ENCODE data around the genes C2orf78, DGUOK, LBX2 and DOK1.

- PRO-cap = no peak
Measured at GRCh38 chr2:73700935-73701634, 36.1 kb downstream of the TPRKB start.

GRCh38 chr2:73783968-73784483, at the start of gene C2orf78:
C2orf78 (plus strand) TSS chr2:73784183.
- PRO-cap = no peak

DNA sequence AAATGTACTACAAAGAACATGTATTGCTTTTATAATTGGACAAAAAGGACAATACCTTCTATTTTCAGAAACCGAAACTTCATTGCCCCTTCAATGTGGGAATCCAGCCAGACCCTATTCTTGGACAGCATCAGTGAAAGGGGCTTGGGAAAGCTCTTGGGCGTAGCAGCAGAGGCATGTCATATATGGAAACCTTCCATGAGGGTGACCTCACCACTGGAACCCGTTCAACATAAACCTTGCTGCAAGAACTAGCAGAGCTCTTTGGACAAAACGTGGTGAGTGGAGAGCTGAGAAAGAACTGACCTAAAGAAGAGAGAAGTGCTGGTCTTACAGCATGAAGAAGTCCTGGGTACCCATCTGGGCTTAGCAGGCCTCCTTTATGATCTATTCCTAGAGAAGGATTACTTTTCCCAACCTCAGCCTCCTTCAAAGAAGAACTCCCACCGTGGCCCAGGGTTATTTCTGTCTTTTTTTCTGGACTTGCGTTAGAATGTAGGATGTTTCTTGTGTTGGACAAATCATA, 22.7 kb upstream of the ACTG2 start:
- PRO-cap = unidirectional peak, plus-strand start at position 271 of the sequence

DNA sequence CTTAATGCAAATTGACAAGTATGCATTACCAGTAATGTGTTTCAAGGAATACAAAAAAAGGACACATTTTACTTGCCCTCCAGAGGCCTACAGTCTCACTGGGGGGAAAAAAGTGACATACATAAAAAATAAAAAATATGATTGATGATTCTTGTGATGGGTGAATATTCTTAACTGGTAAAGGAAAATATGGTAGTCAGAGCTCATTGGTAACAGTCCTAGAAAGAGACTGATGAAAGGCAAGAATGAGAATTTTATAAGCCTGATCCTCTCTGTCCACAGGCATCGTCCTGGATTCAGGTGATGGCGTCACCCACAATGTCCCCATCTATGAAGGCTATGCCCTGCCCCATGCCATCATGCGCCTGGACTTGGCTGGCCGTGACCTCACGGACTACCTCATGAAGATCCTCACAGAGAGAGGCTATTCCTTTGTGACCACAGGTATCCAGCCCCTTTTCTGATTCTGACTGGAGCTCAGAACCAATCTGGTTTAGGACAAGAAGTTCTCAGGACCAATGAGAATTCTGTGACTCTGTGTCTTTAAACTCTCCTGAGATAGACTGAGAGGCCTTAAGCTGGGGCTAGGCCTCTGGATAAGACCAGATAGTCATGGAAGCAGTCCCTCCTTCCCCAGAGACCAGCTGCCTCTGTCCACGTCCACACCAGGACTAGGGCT, 13.3 kb upstream of the DGUOK start:
- PRO-cap = no peak

- PRO-cap = bidirectional peak, plus-strand start at chr2:73926895, minus-strand start at chr2:73926698
Measured at GRCh38 chr2:73926554-73927587, at the start of gene DGUOK. DGUOK (plus strand) TSS chr2:73926880.

DNA sequence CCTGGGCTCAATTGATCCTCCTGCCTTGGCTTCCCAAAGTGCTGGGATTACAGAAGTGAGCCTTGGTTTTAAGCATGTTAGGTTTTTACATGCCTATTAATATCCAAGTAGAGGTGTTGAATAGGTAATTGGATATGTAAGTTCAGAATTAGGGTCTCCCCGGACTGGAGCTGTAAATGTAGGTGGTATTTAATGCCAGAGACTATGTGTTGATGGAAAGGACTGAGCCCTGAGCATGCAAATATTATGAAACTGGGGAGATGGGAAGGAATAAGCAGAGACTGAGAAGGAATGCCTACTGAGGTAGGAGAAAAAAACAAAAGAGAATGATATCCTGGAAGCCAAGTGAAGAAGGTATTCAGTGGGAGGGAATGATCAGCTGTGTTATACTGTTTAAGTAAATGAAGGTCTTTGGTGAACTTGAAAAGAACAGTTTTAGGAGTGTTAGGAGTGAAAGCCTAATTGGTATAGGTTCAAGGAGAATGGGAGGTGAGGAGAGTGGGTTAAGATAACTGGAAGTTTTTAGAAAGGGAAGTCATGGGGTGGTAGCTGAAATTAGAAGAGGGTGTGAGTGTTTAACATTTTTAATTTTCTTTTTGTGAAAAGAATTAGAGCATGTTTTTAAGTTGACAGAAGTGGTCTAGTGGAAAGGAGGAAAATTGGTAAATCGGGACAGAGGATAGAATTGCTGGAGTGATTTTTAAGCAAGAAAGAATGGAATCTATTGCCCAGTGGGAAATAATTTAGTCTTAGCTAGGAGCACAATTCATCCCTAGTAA, 2.8 kb downstream of the DGUOK start:
- PRO-cap = no peak

- PRO-cap = no peak
Measured at GRCh38 chr2:73935368-73936357, 9.0 kb downstream of the DGUOK start.

DNA sequence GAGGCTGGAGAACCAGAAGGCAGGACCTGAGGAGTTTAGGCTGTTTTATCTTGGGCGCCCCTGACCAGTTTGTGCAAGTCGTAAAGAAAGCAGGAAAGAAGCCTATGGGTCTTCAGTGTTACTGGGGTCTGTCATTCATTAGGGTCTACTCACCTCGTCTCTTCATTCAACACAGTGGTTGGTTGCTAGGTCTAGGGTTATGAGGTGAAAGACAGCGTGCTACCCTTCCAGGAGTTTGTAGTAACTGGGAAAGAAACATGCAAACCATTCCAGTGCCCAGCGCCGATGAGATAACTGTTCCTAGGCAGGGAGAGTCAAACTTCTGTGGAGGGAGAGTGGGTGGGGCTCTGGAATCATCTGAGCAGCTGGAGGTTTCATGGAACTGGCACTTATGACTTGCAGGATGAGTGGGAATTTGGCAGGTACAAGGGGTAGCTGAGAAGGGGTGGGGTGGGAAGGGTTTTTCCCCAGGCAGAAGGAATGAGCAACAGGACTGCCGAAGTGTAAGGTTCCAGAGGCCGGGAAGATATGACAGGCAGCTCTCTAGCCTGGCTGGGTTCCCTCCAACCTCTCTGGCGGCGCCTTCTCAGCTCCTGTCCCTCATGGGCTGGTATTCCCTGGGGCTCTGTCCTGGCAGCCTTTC, 2.7 kb upstream of the TET3 start:
- PRO-cap = no peak

DNA sequence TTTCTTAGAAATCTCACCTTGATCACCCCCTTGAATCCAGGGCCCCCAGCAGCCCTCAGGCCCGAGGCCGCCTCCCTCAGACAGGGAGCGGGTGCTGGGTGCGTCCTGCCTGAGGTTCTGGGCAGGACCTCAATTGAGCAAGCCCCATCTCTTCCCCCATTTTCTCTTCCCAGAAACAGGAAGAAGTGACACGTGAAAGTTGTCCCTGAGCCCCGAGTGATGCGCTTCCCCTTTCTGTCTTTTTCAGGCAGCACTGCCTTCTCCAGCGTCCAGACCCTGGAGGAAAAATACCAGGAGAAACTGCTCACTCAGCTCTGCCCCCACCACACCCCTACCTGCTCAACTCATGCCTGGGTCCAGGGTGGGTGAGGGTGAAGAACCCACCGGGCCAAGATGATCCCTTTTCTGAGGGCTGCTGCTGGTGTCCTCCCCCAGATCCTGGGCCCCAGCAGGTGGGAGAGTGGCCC, 1.1 kb downstream of the TET3 start:
- PRO-cap = unidirectional peak, minus-strand start at position 135 of the sequence

DNA sequence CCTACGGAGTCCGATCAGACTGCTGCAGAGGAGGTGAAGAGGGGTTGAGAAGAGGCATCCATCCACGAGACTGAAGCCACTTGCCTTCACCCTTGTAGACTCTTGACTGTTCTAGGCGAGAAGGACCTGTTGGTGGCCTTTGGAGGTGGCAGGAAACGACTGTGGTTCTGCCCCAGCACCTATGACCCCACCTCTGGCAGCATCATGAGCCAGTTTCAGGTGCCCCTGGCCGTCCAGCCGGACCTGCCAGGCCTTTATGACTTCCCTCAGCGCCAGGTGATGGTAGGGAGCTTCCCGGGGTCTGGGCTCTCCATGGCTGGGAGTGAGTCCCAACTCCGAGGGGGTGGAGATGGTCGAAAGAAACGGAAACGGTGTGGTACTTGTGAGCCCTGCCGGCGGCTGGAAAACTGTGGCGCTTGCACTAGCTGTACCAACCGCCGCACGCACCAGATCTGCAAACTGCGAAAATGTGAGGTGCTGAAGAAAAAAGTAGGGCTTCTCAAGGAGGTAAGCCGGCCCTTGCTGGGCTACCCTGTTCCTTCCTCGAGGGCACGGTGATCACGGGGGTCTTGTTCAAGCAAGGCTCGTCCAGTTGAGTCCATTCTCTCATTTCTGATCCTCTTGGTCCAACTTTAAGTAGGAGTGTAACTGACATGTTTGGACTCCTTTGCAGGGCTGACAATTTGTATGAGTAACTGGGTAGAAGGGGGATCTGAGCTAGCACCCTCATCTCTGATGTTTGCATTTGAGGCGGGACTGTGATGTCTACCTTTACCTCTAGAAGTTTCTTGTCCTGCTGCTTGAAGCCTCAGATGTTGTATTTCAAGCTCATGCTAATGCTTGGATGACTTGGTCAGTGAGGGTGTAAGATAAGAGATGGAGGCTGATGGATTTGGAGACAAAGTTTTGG, 1.7 kb downstream of the TET3 start:
- PRO-cap = no peak

DNA sequence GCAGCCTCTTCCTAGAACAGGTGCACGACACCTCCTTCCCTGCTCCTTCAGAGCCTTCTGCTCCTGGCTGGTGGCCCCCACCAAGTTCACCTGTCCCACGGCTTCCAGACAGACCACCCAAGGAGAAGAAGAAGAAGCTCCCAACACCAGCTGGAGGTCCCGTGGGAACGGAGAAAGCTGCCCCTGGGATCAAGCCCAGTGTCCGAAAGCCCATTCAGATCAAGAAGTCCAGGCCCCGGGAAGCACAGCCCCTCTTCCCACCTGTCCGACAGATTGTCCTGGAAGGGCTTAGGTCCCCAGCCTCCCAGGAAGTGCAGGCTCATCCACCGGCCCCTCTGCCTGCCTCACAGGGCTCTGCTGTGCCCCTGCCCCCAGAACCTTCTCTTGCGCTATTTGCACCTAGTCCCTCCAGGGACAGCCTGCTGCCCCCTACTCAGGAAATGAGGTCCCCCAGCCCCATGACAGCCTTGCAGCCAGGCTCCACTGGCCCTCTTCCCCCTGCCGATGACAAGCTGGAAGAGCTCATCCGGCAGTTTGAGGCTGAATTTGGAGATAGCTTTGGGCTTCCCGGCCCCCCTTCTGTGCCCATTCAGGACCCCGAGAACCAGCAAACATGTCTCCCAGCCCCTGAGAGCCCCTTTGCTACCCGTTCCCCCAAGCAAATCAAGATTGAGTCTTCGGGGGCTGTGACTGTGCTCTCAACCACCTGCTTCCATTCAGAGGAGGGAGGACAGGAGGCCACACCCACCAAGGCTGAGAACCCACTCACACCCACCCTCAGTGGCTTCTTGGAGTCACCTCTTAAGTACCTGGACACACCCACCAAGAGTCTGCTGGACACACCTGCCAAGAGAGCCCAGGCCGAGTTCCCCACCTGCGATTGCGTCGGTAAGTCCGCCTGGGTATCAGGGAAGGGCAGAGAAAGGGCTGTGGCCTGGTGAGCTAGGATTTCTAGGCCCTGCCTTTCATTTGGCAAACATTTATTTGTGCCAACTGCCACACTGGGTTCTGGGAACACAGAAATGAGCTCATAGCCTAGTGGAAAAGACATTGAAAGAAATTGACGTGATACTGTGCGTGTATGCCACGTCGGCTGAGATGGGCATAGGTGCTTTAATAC, 63.2 kb downstream of the TET3 start:
- PRO-cap = no peak

DNA sequence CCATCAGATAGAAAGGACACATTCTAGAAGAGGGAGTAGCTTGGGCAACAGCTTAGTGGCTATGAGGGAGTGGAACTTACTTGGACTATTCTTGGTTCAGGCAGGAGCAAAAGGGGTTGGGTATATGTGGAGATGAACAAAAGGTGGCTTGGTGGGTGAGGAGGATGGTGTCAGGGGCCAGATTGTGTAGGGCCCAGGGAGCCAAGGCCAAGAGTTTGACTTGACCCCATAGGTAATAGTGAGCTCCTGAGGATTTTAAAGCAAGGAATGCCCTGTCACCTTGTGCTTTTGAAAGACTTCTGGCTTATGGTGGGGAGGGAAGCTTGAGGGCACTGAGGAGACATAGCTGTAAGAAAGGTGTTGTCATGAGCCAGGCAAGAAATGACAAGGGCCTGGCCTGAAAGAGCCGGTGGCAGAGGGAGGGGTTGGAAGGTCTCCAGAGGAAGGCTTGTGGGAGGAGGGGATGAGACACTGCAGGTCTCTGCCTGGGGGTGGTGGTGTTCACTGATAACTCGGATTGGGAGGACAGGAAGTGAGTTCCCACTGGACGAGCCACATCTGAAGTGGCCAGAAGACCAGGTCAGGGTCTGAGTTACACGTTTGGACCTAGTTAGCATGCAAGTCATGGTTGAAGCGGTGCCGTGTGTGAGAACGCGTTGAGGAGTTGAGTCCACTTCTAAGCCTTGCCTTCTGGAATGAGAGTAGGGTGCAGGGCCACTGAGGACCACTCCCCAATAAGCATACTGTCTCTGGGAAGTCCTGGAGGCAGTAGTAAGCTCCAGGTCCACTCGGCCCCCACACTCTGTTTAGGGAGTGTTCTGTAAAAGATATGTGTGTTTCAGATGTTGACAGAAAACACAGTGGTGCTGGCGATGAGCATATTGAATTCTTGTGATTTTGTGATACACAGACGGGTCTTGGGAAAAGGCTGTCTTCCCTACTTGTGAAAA, 64.3 kb downstream of the TET3 start:
- PRO-cap = no peak

DNA sequence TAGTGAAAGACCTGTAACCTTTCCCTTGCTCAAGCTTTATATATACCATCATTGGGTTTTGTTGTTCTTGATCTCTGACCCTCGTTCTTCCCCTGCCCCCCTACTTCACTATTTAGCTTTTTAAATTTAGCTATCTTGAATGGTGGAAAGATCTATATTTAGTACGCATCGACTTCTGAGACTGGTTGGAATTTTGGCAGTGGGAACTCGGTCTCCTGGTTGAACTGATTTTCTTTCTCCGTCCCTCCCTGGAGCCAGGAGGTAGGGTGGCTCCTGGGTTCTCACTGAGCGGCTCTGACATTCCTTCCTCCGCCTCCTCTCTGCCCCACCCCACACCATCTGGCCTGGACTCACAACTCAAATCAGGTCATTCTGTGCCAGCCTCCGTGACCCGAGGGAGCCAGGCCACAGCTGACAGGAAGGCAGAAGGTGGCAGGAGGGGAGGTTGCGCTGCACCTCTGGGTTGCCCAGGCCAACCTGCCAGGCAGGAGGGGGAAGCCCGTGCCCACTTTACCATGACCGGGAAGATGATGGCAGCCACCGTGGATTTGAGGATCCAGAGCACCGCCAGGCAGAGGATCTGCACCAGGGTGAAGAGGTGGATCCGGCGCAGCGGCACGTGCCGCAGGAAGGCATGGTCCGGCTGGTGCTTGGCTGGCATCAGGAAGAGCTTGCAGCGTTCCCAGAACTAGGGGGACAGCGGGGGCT, 28.2 kb downstream of the MTHFD2 start:
- PRO-cap = no peak

- PRO-cap = no peak
Measured at GRCh38 chr2:74383166-74383641, 3.1 kb upstream of the DCTN1 start.

- PRO-cap = unidirectional peak, minus-strand start at chr2:74391847; unidirectional peak, minus-strand start at chr2:74391988
Measured at GRCh38 chr2:74391061-74392392, 11.4 kb upstream of the DCTN1 start.

DNA sequence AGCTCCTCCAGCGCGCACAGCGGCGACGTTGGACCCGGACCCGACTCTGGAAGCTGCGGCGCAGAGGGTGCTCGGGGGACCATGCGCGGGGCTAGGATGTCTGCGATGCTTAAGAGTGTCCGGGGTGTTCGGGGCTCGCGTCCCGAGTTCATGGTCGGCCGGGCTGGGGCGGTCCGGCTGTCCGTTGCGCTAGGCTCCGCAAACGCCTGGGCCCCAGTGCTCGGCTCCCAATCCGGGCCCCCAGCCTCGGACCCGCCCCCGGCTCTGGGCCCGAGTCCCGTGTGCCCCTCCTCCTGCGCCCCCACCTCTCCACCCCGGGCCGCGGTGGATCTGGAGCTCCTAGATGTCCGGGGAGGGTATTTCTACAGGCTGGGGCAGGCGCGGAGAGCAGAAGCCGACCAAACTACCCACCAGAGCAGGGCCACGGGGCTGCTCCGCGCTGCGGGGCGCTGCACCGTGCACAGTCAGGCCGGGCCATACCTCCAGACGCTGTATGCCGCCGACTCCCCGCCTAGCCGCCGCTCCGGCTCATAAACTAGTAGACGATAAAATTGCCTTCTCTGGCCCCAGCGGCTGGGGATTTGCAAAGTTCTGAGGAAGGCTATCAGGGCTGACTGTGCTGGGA, at the start of gene LBX2:
TSS of gene LBX2 (minus strand) at position 218 of the 625 bp plus-strand sequence.
- PRO-cap = no peak

GRCh38 chr2:74515418-74516684, 1.6 kb downstream of the TLX2 start:
- PRO-cap = no peak

DNA sequence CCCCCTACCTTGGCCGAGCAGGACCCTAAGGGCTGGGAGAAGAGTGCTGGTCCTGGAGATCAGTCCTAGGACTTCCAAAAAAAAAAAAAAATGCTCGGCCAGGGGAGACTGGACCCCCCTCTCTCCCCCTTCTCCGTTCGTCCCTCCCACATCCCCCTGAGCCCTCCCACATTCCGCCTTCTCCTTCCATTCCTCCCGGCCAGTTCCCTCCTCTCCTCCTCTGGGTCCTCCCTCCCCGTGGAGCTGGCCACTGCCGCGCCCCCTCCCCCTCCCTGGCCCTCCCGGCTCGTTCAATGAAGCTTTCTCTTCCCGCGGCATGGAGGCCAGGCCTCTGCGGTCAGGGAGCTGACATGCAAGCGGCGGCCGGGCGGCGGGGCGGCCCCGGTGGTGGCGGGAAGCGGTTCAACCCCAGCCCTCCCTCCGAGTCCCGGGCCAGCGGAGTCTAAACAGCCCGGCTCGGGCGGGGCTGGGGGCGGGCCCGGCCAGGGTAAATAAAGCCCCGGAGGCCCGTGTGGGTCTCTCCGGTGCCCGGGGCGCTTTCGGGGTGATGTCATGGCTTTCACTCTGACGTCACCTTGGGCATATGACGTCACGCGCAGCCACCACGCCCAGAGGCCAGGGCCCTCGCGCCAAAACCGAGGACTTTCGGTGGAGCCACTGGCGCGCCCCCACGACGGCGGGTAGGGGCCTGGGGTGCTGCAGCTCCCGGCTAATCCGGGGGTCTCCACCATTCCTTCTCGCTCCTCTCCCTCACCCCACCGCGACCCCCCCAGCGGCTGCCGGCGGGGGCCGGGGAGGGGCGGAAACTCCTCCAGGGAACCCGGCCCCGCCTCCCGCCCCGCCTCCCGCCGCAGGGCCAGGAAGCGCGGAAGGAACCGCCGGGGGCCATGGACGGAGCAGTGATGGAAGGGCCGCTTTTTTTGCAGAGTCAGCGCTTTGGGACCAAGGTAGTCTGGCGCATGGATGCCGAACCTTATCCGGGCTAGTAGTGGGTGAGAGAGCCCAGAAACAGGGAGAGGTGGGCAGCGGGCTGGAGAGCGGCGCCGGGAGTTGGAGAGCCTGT, at the start of gene DOK1:
TSS of gene DOK1 (plus strand) at position 853 of the 1,063 bp plus-strand sequence.
- PRO-cap = bidirectional peak, plus-strand start at position 189 of the sequence, minus-strand start at position 67 of the sequence; bidirectional peak, plus-strand start at position 638 of the sequence, minus-strand start at position 541 of the sequence; unidirectional peak, plus-strand start at position 638 of the sequence; bidirectional peak, plus-strand start at position 888 of the sequence, minus-strand start at position 748 of the sequence

DNA sequence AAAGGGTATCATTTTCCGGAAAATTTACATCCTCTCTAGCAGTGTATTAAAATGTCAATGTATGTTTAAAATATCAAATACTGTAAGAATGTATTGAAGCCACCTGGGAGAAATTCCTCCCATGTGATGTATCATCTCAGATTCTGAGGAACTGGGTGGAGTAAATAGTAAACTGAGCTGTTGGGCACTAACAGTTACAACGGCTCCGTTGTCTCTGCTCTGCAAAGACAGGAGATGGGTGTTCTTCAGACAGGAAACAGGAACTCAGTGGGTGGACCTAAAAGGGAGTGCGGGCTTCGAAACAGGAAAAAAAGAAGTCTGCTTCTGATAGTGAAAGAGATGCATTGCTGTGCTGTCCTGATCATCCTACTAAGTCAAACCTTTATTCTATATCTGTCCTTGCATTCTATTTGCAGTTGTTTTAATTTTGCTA, 19.3 kb downstream of the DOK1 start:
- PRO-cap = unidirectional peak, minus-strand start at position 221 of the sequence

DNA sequence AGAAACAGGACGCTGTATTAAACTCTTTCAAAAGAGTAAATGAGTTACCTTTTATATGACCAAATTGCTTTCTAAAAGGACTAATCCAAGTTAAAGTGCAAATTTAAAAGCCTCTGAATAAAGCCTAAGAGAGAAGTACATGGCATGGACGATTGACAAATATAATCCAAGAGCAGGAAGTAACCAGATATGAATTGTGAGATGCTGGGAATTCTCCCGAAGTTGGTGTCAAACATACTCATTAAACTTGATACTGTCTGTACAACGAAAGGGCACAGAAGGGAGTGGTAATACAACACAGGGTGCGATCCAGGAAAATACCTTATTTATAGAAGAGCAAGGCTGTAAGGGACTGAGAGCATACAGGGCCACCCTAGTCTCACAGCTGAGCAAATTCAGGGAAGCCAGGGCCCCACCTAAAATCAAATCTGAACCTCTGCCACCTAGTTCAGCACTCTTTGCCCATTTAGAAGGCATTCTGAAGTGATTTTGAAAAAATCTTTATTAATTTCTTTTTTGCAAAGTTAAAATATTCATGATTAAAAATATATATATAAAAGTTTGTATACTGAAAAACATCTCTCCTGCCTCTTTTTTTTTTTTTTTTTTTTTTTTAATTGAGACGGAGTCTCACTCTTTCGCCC, 41.7 kb downstream of the SEMA4F start:
- PRO-cap = no peak